Measurements from ENCODE around the genes PM20D1 and RASSF5.

GRCh38 chr1:205668970-205669445 lies 11.3 kb downstream of the SLC45A3 start:
- PRO-cap, 2 experiments, result no peak in any of the 2 experiments

DNA sequence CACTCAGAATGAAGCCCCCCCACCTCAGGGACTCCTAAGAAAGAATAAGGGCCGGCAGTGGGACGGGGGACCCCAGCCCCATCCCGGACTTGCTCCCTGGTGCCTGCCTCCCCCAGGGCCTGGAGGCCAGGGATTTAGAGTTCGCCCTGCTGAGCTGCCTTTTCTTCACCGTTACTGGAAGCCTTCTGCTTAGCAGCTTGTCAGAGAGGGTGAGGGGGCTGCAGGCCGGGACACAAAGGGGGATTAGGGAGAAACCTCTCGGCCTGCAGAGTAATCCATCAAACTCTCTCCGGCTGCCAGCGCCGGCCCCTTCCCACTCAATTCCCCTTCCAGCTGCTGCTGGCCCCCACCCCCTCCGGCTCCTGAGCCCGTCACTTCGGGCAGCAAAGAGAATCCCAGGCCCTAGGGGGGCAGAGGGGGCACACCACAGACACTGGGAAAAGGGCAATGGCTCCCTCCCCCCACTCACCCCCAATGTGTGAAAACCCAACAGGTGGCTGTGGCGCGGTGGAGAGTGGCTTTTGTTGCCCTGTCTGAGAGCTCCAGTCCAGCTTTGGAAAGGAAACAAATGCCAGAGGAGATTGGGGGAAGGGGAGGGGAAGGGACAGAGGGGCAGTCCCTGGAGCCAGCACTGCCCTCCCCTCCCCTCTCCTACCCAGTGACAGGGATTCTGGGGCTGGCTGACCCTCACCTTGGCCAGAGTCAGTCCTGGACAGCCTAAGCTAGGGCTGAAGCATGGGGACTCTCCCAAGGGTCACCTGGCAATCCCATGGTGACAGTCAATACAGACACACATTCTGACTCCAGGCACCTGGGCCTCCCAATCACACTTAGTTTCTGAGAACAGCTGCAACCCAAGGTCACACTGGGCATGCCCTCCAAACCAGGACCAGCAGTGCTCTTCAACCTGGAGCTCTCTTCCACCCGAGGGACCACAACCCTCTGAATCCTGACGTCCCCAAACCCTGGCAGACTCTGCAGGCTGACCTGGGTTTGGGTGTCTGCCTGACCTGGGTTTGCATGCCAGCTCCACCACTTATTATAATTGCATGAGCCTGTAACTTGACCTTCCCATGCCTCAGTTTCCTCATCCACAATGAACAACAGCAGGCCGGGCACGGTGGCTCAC lies 9.5 kb downstream of the SLC45A3 start:
- PRO-cap, 2 experiments, result no peak in any of the 2 experiments

DNA sequence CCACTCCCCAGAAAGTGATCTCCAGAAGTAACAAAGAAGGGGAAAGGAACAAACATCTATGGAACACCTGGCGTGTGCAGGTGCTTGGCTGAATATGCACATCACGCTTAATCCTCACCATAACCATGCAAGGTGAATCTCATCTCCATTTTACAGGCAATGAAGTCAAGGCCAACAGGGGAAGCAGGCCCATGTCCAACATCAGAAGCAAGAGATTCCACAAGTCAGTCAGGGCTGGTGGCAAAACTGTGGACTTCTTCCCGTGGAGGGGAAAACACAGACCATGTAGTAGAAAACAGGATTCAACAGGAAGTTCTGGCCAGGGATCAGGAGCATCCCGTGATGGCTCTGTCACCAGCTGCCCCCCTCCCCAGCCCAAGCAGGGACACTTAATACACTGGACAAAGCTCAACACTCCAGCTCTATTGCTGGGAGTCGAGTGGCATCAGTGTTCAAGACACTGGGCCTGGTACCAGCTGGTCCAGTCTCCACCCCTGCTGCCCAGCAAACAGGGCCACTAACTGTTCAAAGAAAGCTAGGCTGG lies 3.8 kb downstream of the SLC45A3 start:
- PRO-cap, 2 experiments, result peak in 1 of 2 experiments; most common plus-strand start position 419 of the sequence (in 1)

DNA sequence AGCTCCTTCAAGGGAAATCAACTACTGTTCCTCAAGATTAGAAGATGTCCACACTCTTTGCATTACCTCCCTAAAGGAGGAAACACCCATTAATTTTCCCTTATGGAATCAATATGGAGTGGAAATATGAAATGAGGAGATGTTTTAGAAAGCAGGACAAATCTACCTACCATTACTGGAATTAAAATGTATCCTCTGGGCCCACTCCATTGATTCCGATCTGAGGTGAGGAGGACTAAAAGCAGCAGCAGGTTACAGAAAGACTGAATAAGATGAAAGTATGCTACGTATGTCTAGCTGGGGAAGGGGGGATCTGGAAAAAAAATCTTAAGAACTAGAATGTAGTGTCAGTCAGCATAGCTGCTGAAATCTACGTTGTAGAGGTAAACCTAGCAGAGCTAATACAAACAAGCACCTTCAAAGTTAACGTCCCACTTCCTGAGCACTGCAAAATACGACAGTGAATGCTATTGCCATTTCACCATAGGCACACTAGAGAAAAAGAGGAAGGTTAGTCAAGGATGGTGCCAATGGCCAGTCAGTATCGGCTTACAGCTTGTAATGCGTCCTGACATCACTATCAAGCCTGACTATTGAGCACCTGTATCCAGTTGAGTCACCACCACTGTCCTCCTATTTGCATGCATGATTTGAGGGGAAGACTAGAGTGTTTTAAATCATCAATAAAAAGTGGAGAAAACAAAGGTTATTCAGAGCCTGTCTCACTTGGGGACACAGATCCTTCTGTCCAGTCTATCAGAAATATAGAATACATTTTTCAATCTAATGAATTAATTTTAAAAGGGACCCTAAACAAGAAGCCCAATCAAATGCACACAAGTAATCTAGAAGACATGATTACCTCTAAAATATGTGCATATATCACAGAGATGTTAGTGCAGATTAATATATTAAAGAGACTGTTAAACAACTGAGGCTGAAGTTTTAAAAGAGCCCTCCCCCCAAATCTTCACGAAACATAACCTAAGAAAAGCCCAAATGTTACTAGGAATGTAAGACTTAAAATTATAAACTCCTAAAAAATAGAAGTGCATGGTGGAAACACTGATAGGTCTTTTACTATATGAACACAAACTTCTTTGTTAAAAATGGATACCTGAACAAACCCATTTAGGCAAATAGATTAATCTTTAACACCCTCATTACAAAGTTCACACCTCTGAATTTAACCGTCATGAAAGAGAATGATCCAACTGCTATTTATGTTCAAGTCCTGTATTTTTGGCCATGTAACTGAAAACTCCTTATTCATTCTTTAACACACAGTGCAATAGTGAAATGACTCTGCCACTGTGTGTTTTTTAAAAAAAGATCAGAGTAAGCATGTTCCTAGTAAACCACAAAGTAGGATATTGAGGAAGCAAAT lies 34.2 kb downstream of the NUCKS1 start:
- PRO-cap, 2 experiments, result no peak in any of the 2 experiments

DNA sequence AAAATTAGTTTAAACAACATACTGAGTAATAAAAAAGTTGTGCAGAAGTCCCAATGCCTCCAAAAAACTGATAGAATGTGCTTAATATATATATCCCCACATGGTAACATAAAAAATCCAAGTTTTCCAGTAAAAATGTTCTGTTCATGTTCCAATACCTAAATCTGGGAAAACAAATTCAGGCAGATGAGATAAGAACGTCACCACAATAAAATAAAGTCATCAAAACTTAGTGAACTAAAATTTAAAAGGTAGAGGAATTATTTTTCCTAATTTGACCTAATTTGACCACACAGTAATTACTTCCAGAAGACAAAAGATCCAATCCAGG lies 2.0 kb downstream of the NUCKS1 start:
- PRO-cap, 2 experiments, result no peak in any of the 2 experiments

DNA sequence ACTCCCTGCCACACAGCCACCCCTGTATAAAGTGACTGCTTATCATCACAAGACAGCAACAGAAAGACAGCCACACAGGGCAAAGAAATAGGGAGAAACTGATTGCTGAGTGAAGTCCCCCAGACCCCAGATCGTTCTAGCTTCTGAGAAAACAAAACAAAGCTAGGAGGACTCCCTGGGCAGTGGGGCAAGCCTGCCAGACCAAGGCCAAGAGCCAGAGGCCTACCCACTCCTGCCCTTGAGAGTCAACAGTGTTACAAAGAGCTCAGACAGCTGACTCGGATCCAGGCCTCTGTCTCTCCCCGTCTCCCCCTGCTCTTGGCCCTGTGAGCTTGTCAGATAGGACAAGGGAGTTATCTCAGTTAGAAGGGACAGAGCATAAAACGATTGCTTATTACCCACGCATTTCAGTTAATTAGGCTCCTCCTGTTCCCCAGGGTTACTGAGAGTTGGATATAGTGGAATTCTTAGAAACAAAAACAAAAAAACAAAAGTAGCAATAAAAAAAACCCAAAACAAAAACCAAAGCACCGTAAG lies 1.4 kb downstream of the SLC41A1 start:
- PRO-cap, 2 experiments, result peak in 1 of 2 experiments; most common plus-strand start position 268 of the sequence (in 1)

DNA sequence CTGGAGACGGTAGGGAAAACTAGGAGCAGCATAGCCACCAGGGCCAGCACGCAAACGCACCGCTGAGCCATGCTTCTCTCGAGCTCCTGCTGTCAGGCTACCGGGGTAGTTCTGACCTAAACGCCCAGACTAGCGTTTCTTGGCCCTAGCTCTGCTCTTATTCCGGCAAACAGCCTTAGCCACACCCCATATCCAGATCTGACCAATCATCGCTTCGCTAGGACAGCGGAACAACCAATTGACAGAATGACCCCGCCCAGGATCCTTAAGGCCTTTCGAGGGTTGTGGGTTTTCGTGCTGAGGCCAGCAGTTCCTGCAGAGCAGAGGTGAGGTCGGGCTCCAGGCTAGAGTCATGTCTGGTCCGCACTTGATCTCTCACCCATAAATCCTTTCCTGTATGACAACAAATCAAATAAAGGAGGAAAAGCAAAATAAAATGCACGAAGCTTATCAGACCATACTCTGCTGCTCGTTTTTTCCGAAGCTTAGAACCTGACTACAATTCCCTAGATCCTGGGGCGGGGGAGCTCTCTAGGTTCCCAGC lies at the start of gene PM20D1:
Gene PM20D1, minus strand, starts transcription at position 131 of the 544 bp plus-strand sequence.
- PRO-cap, 2 experiments, result peak in 2 of 2 experiments; most common plus-strand start position 309 of the sequence (in 2); most common minus-strand start position 131 of the sequence (in 2)

DNA sequence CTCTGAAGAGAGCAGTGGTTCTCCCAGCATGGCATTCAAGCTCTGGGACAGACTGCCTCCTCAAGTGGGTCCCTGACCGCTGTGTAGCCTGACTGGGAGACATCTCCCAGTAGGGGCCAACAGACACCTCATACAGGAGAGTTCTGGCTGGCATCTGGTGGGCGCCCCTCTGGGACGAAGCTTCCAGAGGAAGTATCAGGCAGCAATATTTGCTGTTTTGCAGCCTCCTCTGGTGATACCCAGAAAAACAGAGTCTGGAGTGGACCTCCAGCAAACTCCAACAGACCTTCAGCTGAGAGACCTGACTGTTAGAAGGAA lies 43.3 kb downstream of the SLC26A9 start:
- PRO-cap, 2 experiments, result no peak in any of the 2 experiments

GRCh38 chr1:205983706-205984415 lies 19.3 kb downstream of the RAB7B start:
- PRO-cap, 2 experiments, result no peak in any of the 2 experiments

DNA sequence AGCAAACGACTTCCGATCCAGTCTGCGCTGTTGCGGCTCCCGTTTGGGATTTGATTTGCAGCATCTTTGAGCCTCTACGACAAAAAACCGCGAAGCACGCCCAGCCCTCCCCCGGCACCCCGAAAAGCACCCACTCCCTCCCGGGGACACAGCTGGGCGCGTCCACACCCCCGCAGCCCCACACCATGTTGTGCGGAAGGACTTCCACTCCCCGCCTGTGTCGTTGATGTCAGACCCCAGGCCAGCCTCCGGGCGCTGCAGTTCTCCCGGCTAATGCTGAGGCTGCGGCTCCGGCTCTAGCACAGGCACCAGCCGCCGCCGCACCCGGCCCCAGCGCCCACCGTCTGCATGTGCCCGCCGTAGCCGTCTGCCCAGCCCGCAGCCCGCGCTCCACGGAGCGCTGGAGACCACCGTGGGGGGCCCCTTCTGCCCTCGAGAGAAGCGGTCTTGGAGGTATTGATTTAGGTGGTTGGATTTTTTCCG lies 2.1 kb downstream of the SRGAP2 start:
- PRO-cap, 2 experiments, result no peak in any of the 2 experiments

- PRO-cap, 2 experiments, result peak in 2 of 2 experiments; most common plus-strand start chr1:206507529 (in 2); most common minus-strand start chr1:206507435 (in 2)
These were observed at the start of gene RASSF5 for GRCh38 chr1:206506701-206507646. TSS of gene RASSF5 (plus strand) at chr1:206507531.

DNA sequence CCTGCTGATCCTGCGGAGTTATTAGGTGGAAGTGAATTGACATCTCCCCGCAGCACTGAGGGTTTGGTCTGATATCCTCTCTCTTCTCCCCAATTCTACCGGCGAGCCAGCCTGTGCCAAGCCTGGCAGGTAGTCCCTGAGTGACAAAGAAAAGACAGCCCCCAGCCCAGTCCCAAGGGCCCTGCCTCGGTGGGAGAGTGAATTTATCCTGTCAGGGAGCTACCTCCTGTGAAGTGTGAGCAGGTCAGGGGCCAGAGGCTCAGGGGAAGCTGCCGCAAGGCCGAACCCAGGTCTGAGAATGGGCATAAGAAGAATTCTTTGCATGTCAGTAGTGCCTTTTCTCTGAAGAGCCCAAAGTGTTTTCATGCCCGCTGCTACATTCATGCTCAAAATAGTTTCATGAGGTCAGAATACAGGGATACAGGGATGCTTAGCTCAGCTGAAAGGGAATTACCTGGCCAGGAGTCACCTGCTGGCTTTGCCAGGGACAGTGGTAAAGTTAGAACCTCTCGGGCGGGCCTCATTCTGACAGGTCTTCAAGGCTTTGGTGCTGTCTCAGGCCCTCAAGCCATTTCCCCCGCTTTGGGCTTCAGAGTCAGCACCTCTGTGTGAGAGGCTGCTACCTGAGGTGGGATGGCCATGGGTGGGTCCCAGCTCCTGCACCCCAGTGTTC lies 5.3 kb downstream of the RASSF5 start:
- PRO-cap, 2 experiments, result peak in 1 of 2 experiments; most common minus-strand start position 300 of the sequence (in 1)

DNA sequence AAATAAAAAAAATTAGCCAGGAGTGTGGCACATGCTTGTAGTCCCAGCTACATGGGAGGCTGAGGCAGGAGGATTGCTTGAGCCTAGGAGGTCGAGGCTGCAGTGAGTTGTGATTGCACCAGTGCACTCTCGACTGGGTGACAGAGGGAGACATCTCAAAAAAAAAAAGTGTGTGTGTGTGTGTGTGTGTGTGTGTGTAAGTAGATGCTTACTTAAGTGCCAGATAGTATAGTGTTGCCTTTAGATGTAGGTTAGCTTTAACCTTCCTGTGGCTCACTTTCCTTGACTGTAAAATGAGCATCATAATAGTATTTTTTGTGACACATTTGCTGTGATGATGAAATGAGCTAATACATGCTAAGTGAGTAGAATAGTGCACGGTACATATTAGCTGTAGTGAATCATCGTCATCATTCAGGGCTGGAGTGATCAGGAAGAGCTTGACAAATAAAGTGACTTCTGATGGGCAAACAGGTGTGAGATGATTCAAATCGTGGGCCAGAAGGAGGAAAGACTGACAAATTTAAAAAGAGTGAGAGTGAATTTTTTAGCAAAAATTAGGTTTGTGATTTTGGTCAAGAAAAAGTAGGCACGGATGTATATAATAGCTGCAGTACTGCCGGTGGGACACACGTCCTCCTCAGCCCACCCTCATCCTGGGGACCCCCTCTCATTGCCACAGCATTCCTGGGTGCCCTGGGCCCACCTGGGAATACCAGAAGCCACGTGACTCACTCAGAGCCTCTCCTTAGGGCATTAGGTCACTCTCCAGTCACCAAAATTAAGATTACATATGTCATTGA lies 34.0 kb downstream of the EIF2D start:
- PRO-cap, 2 experiments, result peak in 1 of 2 experiments; most common plus-strand start position 413 of the sequence (in 1)

GRCh38 chr1:206585058-206585557 lies 27.2 kb downstream of the EIF2D start:
- PRO-cap, 2 experiments, result no peak in any of the 2 experiments

DNA sequence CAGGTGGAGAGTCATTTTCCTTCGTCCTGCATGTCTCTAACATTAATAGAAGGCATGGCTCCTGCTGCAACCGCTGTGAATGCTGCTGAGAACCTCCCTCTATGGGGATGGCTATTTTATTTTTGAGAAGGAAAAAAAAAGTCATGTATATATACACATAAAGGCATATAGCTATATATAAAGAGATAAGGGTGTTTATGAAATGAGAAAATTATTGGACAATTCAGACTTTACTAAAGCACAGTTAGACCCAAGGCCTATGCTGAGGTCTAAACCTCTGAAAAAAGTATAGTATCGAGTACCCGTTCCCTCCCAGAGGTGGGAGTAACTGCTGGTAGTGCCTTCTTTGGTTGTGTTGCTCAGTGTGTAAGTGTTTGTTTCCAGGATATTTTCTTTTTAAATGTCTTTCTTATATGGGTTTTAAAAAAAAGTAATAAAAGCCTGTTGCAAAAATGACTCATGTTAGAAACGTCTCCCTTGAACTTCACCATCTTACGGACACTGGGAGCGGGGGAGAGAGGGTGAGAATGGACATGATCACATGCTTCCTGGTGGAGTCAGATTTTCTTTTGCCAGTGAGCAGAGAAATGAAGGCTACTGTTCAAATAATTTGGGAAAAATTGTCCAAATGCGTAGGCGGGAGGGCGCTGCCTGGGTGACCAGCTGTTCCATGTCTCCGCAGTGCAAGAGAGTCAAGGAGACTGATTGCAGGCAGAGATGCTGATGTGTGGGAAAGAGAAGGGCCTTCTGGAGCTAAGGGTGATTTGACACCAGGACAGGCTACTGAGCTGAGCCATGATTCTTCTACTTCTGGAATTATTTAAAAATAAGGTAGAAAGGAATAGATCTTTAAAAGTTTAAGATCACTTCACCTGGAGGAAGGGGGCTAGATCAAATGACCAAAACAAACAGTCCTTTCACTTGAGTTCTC lies 23.2 kb downstream of the EIF2D start:
- PRO-cap, 2 experiments, result no peak in any of the 2 experiments

DNA sequence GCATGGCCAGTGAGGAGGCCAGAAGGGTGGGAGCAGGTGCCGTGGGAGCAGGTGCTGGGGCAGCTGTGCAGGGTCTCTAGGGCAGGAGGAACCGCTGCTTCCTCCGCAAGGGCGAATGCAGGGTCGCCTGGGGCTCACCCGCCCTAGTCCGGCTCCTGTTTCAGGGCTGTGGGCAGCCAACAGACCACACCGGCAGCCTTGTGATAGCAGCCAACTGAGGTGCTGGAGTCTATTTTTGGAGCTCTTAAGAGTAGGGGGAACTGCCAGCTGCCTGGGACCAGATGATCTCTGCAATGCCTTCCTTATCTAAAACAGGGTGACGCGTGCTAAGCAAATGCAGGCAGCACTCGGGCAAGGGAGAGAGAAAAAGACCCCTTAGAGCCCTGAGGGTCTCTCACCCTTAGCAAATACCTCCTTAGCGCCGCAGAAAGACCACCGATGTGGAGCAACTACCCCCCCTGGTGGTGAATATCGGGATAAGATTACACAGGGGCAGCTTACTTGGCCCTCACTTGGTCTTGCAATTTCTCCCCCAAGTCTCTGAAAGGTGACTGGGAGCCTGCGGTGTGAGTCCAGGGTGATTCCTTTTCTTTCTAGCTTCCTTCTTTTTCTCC lies 20.7 kb upstream of the MAPKAPK2 start:
- PRO-cap, 2 experiments, result no peak in any of the 2 experiments

DNA sequence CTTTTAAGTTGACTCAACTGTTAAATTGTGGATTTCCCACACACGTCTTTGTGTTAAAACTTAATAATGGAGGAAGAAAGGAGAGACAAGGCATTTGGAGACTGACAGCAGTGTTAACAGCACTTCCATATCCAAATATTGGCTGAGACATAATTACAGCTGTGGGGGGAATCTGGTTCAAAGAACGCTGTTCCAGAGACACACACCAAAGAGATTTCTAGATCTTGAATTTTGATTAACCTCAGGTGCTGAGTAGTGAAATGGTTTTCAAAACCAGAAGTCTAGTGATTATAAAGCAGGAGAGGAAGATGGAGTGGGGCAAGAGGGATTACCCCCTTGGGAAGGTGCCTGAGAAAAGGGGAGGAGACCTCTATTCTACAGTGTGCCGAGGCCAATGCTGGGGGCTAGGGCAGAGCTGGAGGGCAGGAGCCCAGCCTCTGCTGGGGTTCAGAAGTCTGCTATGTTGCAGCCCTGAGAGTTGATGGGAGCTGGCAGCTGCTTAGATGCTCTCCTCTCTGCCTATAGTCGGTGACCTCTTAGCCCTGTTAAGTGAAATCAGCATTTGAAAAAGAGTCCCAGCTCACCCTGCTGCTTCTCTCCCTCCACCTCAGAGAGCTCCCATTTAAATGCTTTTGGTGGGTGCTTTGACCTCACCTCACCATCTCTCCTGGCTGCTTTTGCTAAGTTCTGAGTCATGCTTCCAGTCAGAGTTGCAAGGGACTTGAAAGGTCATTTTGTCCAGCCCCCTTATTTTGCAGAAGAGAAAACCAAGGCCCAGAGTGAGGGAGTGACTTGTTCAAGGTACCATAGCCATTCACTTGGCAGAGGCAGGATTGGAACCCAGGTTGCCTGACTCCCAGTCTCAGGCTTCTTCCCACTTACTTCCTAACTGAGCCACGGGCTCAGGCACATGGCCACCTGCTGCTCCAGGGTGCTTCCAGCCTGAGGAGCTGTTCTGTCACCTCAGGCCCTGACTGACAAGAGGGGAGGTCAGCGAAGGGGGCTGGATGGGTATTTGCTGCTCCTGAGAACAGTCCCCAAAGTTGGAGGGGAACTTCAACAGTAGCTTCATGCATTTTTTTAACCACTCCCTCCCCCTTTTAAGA lies 3.1 kb downstream of the MAPKAPK2 start:
- PRO-cap, 2 experiments, result no peak in any of the 2 experiments

- PRO-cap, 2 experiments, result peak in 1 of 2 experiments; most common minus-strand start chr1:206699828 (in 1)
These were observed 14.8 kb downstream of the MAPKAPK2 start for GRCh38 chr1:206699384-206699947.

DNA sequence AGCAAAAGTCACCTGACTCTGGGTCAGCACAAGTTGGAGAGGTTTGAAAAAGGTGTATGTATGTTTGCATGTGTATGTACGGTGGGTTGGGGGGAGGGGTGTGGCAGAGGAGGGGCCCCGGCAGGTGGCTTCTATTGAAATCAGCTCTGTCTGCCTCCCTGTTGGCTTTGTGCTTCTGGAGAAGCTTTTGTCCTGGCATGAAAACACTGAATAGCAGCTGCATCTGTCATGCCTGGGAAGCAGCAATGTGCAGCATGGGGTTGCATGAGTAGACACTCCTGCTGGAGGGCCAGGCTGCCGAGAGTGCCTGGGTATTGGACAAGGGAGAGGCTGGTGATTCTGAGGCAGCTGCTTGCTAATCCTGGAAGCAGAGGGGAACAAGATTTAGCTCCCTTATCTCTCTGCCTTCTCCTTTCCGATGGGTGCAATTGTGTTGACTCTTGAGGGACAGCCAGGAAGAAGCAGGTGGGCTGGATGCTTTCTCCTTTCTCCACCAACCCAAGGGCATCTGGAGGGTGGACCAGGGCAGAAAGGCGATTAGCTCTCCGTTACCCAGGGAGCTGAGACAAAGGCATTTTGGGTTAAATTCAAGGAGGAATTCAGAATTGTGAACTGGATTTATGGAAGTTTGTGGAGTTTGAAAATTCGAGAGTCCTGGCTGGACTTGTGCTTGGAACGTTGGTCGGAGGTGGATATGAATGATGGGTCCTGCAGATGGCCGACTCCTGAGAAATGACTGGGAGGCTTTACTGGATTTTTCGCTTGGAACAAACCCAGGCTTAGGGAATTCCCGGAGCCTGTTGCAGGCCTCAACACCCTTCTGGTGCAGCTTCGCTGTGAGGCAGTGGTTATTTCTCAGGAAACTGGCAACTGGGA lies 20.7 kb downstream of the MAPKAPK2 start:
- PRO-cap, 2 experiments, result no peak in any of the 2 experiments

GRCh38 chr1:206711406-206711866 lies 26.7 kb downstream of the MAPKAPK2 start:
- PRO-cap, 2 experiments, result no peak in any of the 2 experiments